PC-3 (cell line): Measurements from ENCODE around the gene OTULINL.

DNA sequence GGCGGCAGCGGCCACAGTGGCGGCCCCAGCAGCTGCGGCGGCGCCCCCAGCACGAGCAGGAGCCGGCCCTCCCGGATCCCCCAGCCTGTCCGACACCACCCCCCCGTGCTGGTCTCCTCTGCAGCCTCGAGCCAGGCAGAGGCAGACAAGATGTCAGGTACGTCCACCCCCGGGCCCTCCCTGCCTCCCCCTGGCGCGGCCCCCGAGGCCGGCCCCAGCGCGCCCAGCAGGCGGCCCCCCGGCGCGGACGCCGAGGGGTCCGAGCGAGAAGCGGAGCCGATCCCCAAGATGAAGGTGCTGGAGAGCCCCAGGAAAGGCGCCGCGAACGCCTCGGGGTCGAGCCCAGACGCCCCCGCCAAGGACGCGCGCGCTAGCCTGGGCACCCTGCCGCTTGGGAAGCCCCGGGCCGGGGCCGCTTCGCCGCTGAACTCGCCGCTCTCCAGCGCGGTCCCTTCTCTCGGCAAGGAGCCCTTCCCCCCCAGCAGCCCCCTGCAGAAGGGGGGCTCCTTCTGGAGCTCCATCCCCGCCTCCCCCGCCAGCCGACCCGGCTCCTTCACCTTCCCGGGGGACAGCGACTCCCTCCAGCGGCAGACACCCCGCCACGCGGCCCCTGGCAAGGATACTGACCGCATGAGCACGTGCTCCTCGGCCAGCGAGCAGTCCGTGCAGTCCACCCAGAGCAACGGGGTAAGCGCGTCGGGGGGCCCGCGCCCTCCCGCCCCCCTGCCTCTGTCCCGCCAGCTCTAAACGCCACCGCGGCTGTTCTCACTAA lies 93.8 kb upstream of the OTULINL start:
- RAMPAGE, long total RNA, result no peak

DNA sequence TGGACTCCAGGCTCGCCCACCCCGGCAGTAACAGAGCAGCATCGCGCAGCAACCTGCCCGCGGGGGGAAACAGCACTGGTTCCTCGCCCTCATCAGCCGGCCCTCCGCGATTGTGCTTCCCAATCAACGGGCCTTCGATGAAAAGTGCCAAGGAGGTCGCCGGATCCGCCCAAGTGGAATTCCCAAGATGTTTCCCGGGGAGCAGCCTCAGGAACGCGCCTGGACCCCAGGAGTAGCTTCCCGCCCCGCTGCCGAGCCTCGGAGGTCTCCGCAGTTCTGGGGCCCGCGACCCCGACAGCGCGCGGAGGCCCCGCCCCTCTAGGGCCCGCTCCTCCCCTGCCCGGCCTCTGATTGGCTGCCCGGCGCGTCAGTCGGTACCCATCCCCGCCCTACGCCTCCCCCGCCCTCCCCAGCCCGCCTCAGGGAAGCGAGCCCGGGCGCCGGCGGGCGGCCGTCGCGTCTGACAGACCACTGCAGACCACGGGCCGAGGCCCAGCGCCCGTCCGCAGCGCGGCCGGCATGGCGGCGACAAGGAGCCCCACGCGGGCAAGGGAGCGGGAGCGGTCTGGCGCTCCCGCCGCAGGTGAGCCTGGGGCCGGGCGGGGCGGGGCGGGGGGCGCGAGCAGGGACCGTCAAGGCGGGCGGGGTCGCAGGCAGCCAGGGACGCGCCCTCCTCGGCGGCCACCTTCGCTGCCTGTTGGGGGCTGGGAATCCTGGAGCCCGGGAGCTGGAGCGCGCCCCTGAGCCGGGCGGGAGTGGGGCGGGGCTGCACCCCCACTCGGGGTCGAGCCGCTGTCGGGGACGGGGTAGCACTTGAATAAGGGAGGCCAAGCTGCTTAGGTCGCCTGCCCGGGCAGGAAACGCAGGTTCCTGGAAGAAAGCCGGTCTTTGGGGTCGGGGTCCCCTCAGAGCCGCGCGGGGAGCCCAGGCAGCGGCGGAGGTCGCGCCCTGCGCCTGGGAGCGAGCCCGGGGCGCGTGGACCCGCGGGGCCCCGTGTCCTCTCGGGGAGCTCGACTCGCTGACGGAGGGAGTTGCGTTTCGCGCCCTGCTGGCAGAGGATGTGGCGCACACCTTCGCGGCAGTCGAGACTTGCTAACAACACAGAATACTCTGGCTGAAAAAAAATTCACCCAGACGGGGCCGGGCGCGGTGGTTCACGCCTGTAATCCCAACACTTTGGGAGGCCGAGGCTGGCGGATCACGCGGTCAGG lies at the start of gene OTULINL:
Gene OTULINL, plus strand, starts transcription at position 417 of the 1,211 bp plus-strand sequence.
- RAMPAGE, long total RNA, result no peak

GRCh38 chr5:14760569-14761005 lies 96.1 kb downstream of the OTULIN start:
- RAMPAGE, long total RNA, result no peak

- RAMPAGE, long total RNA, result no peak
These were observed 69.0 kb downstream of the ANKH start for GRCh38 chr5:14802434-14803080.

DNA sequence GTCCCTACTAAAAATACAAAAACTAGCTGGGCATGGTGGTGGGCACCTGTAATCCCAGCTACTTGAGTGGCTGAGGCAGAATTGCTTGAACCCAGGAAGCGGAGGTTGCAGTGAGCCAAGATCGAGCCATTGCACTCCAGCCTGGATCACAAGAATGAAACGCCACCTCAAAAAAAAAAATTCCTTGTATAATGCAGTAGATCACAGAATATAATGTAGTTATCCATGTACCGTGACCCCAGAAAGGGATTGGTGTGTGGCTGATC lies 23.6 kb upstream of the ANKH start:
- RAMPAGE, long total RNA, result no peak

GRCh38 chr5:14993190-14993953 lies 121.8 kb upstream of the ANKH start:
- RAMPAGE, long total RNA, result no peak

DNA sequence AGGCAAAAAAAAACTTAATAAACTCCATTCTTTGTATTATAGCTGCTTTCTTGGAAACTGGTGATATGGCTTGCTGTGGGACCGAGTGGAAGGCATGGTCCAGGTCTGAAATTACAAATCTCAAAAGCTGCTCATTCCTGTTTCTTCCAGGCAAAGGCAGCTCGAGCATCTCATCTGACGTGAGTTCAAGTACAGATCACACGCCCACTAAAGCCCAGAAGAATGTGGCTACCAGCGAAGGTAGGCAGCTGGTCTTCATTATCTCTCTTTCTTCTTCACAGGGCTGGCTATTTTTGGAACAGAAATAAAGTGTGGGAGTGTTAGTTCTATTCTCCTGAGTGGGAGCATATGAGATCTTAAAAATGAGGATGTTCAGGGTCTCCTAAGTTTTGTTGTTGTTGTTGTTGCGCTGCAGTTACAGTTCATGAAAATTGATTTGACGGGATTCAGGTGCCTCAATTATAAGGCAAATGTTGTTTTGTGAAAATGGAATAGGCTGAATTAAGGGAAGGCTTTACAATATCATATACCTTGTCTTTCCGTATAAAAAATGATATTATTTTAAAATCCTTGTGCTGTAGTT lies 115.9 kb downstream of the FBXL7 start:
- RAMPAGE, long total RNA, result no peak

DNA sequence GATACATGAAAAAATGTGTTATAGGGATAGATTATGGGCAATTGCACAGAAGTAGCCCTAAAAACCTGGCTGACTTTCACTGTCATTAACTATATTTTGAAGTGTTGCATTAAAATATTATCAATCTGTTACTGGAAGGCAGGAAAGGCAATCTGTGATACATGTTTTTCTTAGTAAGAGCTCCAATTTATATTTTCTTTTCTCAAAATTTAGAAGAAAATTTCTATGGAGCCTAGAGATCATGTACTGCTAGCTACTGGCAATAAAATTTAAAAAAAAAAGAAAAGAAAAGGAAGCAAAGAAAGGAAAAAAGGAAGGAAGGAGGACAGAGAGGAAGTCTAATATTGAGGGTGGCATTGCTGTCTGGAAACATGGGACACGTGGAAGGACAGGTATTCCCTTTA lies 212.4 kb downstream of the FBXL7 start:
- RAMPAGE, long total RNA, result no peak

- RAMPAGE, long total RNA, result no peak
These were observed 121.1 kb upstream of the RETREG1 start for GRCh38 chr5:16737568-16738656.

DNA sequence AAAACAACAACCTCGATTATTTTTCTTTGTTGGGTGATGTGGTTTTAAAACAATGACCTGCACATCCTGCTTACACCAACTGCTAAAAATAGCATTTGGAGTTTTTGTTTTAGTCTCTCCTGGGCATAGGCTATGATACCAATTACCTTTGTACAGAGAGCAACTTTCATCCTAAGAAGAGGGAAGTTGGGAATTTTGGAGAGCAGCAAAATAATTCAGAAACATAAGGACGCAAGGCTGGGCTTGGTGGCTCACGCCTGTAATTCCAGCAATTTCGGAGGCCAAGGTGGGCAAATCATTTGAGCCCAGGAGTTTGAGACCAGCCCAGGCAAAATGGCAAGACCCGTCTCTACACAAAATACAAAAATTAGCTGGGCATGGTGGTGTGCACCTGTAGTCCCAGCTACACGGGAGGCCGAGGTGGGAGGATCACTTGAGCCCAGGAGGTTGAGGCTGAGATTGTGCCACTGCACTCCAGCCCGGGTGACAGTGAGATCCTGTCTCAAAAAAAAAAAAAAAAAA lies 101.9 kb upstream of the MYO10 start:
- RAMPAGE, long total RNA, result no peak

DNA sequence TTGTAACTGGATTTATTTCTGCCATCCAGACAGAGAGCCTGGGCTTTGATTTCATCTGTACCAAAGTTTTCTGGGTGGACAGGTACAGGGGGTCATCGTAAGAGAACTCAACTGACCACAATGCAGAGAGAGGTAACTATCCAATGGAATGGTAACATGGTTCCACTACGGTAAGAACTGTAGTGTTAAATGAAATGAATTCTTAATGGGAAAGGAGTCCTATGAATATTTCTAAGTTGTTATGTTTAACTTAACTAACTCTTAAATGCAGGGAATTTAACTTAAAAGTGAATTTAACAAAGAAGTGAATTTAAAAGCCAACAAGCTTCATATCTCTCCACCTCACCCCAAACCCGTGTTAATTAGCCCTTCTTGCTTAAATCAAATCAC lies 10.8 kb downstream of the BASP1 start:
- RAMPAGE, long total RNA, result no peak

DNA sequence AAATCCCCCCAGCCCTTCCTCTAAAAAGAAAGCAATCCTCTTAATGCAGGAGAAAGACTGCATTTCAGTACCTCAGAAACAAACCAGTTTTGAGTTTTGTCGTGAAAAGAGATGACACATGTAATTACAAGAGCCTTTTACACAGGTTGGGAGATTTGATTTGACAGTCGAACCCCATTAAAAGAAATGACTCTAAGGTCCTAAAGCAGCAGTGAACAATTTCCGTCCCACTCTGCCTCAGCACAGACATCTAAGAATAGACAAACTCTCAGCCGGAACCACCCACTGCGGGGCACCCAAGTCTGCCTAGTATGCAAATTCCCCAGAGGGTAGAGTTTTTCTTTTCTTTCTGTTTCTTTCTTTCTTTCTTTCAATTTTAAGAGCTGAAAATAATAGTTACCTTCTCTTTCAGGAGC lies 64.9 kb downstream of the BASP1 start:
- RAMPAGE, long total RNA, result no peak

DNA sequence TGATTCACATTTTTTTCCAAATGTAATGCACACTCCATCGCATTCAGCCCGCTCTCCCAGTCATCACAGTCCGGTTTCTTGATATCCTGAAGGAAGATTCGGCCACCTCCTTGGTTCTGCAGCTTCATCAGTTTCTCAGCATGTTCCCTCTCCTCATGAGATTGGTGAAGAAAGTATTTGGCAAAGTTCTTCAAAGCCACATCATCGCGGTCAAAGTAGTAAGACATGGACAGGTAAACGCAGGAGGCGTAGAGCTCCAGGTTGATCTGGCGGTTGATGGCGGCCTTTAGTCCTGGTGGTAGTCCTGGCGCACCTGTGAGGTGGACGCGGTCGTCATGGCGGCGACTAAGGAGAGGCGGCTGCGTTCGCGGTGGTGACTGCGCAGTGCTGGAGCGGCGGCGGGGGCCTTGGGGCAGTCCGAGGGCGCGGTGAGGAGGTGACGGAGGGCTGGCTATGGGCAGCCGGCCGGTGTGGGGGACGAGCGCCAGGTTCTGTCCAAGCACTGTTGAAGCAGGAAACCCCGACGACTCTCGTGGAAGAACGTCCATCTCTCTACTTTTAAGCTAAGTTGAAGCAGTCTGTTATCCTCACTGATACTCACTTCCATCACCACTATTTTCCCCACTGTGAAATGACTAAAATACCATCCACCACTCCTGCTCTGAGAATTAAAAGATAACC lies 136.8 kb downstream of the BASP1 start:
- RAMPAGE, long total RNA, result no peak

GRCh38 chr5:17400958-17401469 lies 90.9 kb downstream of the H3Y2 start:
- RAMPAGE, long total RNA, result no peak

DNA sequence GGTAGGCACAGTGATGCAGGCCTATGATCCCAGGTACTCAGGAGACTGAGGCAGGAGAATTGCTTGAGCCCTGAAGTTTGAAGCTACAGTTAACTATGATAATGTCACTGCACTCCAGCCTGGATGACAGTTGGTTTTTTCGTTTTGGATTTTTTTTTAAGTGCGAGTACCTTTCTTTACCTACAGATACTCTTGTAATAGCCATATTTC lies 863.5 kb upstream of the H3Y1 start:
- RAMPAGE, long total RNA, result no peak

- RAMPAGE, long total RNA, result no peak
These were observed 1353.2 kb upstream of the CDH18 start for GRCh38 chr5:21341117-21341632.

DNA sequence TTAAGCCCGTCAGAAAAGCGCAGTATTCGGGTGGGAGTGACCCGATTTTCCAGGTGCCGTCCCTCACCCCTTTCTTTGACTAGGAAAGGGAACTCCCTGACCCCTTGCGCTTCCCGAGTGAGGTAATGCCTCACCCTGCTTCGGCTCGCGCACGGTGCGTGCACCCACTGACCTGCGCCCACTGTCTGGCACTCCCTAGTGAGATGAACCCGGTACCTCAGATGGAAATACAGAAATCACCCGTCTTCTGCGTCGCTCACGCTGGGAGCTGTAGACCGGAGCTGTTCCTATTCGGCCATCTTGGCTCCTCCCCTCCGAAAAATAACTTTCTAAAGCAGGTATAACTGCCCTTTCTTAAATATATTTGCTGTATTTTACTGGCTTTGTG lies 438.6 kb upstream of the CDH10 start:
- RAMPAGE, long total RNA, result no peak

GRCh38 chr5:25119630-25119966 lies 474.8 kb upstream of the CDH10 start:
- RAMPAGE, long total RNA, result no peak

DNA sequence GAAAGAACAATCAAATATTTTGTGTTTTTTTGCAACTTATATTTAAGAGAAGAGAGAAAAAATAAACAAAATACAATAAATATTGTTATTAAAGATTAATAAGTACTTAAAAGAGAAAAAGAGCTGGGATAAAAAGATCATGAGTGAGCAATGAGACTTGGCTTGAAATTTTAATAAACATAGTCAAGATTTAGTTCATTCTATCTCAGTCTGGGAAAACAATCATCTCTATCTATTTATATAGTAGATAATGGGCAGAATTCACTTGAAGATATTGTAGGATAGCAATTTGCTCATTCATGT lies 669.3 kb downstream of the CDH9 start:
- RAMPAGE, long total RNA, result no peak

- RAMPAGE, long total RNA, result no peak
These were observed 82.1 kb upstream of the CDH9 start for GRCh38 chr5:27120408-27120933.